ENCODE results near the gene MYCN.

- PRO-cap, result no peak
These were observed 101.9 kb upstream of the MYCN start for GRCh38 chr2:15838507-15838868.

GRCh38 chr2:15940451-15941115, at the start of gene MYCN:
TSS of gene MYCN (plus strand) at chr2:15940550.
- PRO-cap, result bidirectional peak, plus-strand start at chr2:15940555, minus-strand start at chr2:15940360; unidirectional peak, plus-strand start at chr2:15940732

- PRO-cap, result no peak
These were observed 43.9 kb downstream of the MYCN start for GRCh38 chr2:15984220-15984725.

DNA sequence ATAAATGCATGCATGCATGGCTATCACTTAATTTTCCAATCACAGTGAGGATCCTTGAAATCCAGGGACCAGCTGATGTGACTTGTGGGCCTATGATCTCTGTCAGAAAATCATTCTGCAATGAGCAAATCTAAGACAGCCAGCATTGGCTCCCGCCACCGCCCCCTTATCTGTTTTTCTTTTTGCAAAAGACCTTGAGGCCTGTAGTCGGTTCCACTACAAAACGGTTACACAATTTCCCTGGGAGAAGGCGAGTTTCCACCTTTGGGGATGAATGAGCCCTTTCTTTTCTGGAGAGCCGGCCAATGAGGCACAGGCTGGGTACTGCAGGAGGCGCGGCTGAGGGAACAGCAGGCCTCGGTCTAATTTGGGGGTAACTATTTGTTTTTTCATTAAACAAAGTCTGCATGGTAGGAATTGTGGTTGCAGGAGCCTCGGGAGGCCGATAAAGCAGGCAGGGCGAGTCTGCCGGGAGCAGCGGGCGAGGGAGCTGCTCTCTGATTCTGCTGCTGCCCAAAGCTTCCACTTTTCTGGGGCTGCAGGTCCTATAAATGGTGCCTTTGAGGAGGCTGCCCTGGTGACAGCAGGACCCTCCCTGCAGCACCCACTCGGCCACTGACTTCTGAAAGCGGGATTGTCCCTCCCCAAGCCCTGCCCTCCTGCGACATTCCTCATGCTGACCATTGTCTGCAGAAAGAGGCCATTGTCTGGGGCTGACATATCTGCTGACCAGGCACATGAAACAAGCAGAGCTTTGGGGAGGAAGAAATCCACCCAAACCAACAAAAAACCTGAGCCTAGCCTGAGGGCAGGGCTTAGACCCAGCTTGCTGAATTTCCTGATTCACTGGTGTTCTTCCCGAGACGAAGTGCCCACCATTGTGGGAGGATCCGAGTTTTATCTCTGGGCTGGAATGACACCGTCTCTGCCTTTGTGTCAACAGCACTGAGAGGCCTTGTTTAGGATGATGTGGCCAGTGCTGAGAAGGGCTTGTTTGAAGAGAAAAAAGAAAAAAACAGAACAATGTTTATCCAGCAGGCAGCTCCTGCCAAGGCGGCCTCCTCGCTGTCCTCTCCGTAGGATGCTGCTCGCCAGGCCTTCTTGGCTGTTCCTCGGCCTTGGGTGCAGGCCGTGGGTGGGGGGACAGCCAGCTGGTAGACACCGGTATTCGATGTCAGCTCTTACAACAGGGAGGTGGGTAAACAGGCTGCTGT, 129.6 kb downstream of the MYCN start:
- PRO-cap, result no peak

GRCh38 chr2:16143041-16143482, 202.7 kb downstream of the MYCN start:
- PRO-cap, result unidirectional peak, plus-strand start at chr2:16143196

DNA sequence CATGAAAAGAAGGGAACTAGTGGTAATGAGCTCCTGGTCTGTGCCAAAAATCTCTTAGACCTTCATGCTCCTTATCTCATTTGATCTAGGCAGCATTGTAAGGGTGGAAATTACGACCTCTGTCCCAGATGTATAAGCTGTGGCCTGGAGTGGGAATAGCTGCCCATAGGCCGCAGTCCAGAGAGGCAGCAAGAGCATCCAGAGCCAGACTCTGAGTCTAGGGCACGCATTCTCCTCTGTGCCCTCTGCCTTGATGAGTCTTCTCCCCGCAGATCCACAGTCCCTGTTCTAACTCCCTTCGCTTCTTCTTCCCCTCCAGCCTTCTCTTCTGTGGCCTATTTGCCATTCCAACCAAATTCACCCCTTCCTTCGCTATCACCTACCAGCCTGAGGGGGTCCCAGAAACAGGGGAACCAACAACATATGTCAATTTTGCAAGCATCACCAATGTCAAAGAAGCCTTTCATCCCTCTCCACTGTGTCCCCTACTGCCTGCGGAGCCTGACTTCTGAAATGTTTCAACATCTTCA, 304.7 kb downstream of the MYCN start:
- PRO-cap, result no peak

DNA sequence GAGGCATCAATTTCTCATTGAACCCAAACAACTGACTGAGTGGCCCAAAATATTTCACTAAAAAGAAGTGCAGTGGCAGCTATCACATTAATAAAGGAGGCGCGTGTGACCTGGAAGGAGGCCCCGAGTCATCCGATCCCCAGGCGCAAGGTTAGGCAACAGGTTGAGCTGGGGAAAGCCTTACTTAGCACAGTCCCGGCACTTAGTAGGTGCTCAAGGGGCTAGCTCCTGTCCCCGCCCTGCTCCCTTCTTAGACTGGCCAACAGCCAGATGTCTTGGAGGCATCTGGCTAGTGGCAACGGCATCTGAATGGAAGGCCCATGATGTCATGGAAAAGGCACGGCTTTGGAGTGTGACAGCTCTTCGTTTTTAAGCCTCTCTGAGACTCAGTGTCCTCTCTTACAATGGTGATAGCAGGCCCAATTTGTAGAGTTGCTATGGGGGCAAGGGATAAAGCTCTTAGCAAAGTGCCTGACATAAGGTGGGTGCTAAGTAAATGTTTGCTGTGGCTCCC, 258.3 kb downstream of the CYRIA start:
- PRO-cap, result no peak

GRCh38 chr2:16620350-16621304, 45.0 kb downstream of the CYRIA start:
- PRO-cap, result no peak

DNA sequence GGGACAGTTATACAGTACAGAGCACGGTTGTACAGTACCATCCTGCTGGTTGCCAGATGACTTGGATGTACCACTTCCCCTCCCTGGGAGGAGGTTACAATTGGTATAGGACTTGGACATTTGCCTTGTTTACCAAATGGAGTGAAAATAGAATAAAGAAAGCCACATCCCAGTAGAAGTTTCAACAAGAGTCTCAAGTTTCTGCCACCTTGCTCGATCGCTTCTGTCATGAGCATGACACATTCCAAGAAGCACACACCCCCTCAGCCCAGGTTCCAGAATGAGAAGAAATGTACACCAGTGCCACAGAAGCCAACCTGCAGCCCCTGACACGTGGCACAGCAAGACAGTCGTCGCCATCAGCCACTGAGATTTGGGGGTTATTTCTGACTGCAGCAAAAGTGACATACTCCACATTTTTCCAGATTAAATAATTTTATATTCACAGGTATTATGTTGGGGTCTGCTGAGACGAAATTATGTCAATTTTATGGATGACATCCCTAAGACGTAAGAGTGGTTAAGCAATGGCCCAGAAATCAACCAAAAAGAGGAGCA, 15.8 kb downstream of the CYRIA start:
- PRO-cap, result no peak

DNA sequence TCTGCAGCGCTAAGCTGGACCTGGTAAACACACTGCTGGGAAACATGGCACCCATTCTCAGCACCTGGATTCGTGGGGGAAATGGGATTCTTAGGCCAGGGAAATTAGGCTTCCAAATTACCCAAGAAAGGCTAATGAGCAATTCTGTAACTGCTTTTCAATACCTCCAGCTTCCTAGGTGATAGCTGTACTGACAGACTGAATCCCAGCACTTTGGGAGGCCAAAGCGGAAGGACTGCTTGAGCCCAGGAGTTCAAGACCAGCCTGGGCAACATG, 4.9 kb downstream of the CYRIA start:
- PRO-cap, result no peak

DNA sequence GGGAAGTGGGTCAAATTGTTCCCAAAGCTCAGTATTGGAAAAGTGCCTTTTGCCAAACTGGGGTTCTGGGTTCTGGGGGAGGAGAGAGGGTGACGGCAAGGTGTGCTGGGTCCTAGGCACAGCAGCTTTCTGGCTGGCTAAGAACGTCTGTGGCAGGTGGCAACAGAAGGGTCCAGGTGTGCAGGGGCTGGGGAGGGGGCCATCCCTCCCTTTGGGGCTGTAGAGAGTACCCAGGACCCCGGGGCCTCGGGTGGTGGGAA, 547 bp downstream of the CYRIA start:
- PRO-cap, result no peak

GRCh38 chr2:16665417-16665758, 246 bp downstream of the CYRIA start:
- PRO-cap, result no peak

DNA sequence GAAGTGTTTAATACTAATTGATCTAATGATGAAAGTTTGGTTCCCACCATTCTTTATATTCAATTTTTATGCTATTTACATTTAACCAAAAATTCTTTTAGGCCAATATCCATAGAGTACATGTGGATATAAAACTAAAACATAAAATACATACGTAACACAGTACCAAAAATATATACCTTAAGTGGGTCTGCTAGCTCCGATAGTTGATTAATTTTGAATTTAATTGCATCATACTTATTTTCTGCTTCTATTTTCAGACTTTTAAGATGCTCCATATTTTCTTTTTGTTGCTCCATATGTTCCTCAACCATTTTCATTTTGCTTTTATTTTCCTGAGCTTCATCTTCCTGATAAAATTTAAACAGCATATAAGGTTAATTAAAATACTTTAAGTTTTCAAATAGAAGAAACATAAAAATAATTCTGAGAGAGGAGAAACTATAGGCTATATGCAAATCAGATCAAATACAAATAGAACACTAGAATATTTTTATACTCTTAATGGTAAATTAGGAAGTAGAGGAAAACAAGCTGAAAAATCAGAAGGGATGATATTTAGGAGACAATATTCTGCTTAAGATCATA, 53.5 kb downstream of the SMC6 start:
- PRO-cap, result no peak

DNA sequence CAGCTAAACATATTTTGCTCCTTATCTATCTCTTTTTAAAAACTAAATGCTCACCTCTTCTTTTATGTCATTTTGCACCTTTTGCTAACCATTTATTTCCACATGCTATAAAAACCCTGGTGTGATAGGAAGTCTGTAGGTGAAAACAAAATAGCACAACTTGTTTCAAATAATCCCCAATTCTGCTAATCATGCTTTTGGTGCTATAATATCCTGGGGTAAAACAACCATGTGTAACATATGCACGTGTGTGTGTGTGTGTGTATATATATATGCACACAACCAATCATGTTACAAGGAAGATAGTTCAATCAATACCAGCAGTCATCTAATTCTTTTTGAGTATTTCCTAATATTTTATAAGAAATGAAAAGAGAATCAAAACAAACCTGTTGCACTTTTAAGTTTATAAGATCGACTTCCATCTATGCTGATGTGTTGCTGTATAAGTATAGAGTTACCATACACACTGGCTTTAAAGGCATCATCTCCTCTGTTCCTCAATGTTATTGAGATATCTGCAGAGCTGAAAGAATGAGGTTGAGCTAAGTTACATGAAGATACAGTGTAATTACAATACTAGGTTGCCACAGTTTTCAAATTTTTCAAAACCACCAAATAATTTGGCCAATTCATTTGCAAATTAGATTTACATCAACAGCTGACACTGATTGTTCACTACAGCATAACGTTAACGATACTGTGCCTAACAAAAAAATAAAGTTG, 22.1 kb downstream of the SMC6 start:
- PRO-cap, result no peak

DNA sequence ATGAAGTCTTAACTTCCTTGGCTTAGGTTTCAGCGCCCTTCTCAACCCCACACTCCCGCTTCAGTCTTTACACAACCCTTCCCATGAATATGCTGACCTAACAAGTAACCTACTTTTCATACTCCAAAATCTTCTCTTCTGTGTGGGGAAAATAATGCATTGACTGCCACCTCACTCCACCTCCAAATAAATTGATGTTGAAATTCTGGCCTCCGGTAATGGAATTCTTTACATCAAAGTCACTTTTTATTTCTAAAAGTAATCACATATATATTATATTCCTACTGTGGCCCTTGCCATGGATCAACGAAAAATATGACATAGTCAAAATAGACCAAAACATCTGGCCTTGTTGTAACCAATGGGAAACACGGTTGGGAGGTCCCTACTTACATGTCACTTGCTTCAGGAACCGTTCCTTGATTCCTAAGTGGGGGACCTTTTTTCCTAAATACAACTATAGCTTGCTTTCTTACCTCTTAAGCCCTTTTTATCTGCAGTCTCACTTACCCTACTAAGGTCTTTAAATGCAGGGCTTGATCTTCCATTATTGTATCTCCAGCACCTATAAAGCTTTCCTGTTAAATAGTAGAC, 1.0 kb downstream of the GEN1 start:
- PRO-cap, result no peak

GRCh38 chr2:17812910-17813491, 3.3 kb upstream of the MSGN1 start:
- PRO-cap, result no peak

DNA sequence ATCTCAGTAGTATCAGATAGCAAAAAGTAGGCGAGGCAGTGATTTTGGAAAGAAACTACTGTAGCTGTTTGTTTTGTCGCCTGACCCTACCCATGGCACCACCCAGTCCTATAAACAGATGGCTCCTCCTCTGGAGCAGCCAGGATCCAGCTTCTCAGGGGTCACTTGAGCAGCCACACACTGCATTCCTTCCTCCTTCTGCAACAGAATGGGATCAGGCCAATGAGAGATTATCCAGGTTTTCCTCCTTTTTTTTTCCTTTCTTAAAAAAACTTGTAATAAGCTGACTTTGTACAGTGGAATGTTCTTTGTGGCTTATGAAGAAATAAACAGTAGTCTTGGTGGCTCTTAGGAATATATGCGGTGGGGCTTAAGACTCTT, 98.6 kb downstream of the KCNS3 start:
- PRO-cap, result no peak

- PRO-cap, result no peak
These were observed 343.5 kb upstream of the NT5C1B start for GRCh38 chr2:18932850-18933242.

GRCh38 chr2:19350236-19350825, 8.1 kb downstream of the OSR1 start:
- PRO-cap, result no peak

- PRO-cap, result no peak
These were observed 3.7 kb upstream of the OSR1 start for GRCh38 chr2:19362077-19362650.